Measurements from ENCODE around the genes ATOH8 and REEP1.

DNA sequence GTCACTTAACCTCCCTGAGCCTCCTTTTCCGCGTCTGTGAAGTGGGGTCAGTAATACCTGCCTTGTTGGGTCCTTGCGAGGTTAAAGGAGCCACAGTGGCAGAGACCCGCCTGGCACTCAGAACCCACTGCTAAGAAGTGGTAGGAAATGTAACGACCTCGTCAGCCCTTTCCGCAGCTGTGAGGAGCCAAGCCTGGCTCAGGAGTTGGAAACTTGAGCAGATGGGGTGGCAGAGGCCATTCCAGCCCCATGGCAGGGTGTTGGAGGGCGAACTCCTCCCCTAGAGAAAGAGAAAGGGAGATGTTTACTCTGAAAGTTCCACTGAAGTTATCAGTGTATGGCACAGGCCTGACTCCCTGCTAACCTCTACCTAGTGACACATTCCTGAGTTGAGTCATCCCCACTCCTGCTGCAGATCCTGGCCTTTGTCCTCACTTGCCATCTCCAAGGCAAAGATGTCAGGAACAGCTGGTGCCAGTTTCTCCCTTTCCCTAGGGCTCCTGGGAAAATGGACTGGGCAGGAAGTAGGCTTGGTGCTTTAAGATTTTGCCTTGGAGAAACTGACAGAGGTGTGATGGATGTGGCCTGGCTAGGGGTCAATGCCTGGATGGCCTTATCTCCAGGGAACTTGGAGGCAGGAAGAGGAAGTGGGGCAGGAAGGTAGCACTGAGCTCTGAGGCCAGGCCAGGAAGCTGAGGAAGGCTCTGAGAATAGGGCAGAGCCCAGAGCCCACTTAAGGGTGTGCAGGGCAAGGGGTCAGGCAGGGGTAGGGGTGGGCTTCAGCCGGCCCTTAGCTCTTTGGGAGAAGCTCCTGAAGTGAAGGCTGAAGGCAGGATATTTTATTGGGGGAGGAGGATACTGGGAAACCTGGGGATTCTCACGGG lies 835 bp downstream of the VAMP5 start:
- PRO-cap, 2 experiments: no peak in any of the 2 experiments

DNA sequence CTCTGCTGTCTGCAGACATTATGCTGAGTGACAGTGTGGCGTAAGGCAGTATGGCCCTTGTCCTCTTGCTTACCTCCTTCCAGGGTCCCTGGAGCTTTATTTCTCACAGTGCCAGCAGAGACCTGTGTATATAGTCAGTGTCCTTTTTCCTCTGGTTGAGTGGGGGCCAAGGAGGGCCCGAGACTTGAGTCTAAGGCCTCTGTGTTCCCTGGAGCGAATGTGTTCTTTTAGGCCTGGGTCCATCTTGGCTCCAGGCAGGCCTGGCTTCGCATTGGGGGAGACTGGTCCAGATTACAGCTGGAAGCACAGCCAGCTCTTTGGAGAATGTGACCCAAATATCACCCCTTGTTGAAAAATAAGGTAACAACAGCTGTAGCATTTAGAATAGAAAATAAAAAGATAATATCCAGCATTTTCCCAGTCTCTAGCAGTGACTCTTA lies 5.0 kb downstream of the VAMP5 start:
- PRO-cap, 2 experiments: no peak in any of the 2 experiments

DNA sequence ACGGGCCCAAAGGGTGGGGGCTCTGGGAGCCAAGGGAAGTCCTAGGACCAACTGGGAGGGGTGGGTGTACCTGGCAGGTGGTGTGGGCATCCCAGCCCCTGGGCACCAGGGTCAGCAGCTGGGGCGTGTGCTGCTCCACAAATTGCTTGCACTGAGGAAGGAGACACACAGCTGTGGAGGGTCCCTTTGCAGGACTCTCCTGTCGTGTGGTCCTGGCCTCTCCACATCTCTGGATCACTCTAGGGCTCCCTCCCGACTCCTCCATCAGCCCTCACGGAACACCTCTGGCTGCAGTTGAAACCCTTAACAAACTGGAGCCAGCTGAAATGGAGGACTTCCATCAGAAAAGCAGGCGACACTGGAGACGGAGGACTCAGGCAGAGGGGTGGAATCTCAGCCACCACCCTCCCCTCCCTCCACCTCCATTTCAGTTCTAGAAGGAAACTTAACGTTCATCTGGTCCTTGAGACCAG lies 6.0 kb downstream of the SFTPB start:
- PRO-cap, 2 experiments: no peak in any of the 2 experiments

- PRO-cap, 2 experiments: no peak in any of the 2 experiments
Measured at GRCh38 chr2:85705513-85706091, 11.4 kb downstream of the GNLY start.

DNA sequence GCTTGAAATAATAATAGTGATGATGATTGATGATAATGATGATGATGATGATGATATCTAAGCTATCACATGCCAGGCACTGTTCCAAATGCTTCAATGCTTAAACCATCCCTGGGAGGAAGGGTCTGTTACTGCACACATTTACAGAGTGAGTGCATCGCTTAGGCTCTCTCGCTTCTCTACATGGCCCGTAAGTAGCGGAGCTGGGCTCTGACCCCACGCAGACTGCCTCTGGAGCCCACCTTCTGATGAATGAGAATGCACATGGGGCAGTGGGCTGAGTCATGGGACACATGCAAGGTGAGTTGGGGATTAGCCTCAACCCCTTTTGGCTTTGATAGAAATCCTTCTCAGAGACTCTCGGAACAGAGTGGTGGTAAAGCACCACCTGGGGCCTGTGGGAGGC lies 15.6 kb downstream of the GNLY start:
- PRO-cap, 2 experiments: no peak in any of the 2 experiments

GRCh38 chr2:85753053-85753289 lies 820 bp upstream of the ATOH8 start:
- PRO-cap, 2 experiments: no peak in any of the 2 experiments

DNA sequence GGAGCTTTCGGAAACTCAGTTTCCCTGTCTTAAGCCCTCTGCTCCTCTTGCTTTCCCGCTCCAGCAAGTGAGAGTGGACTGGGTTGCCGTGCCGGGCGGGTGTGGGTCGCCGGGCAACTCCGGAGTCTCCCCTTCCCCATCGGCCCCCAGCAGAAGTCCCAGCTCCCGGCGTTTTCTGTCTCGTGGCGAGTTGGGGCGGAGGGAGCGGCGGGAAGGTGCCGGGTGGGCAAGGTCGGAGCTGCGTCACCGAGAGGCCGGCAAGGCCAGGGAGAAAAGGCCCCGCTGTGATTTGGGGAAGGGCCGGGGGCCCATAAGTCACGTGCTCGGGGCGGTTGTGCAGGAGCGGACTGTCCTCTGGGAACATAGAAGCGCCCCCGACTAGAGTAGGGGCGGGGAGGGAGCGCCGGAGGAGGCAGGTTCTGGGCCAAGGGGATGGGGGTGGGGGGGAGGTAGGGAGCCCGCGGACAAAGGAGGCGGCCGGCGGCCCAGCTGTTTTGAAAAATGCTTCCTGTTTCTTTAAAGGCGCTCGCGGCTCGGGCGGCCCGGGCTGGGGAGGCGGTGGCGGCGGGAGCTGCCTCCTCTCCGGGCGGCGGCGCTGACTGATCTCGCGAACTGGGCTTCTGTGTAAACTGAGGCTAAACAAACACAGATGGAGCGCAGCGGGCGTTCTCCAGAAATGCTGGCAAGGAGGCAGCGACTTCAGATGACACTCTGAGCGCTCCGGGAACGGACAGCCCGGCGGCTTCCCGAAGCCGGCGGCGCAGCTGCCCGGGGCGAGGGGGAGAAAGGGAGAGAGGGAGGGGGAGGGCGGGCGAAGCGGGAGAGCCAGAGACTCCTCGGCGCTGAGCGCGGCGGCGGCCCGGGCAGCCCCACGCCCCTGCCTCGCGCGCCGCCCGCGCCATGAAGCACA lies at the start of gene ATOH8:
Gene ATOH8 (plus strand): TSS at position 702 of the 910 bp plus-strand sequence.
- PRO-cap, 2 experiments: peak in 1 of 2 experiments; most common plus-strand start position 561 of the sequence (in 1); most common minus-strand start position 265 of the sequence (in 1)

GRCh38 chr2:85806393-85806944 lies 52.7 kb downstream of the ATOH8 start:
- PRO-cap, 2 experiments: no peak in any of the 2 experiments

DNA sequence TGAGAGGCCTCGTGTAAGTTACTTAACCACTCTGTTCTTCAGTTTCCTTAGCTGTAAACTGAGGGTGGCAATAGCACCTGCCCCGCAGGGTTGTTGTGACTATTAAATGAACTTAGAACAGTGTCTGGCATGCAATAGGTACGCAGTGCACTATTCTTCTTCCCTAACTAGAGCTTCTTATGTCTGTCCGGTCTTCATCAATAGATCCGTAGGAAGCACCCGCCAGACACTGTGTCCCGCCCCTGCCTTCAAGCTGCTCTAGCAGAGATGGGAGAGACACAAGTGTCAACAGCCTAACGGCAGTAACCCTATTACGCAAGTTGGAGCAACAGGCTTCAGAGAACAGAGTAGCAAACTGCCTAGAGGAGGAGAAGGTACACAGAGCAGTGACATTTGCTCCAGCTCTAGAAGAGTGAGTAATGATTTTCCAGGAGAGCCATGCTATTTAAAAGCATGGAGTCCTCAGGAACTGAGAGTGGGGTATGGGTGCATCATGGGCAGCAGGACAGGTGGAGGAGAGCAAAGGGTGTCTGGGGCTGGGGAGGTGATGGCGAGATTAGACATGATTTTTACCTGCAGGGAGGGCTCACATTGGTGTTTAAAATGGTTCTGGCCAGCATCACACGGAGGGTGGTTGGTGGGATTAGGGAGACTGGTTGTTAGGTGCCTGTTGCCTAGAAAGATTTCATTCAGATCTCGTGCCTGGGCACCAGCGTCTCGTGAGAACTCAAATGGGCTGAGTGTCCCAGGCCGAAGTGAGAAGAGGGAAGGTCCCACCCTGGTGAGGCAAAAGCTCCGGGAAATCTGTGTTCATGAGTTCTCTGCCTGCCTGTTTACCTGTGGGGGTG lies 63.0 kb upstream of the ST3GAL5 start:
- PRO-cap, 2 experiments: no peak in any of the 2 experiments

DNA sequence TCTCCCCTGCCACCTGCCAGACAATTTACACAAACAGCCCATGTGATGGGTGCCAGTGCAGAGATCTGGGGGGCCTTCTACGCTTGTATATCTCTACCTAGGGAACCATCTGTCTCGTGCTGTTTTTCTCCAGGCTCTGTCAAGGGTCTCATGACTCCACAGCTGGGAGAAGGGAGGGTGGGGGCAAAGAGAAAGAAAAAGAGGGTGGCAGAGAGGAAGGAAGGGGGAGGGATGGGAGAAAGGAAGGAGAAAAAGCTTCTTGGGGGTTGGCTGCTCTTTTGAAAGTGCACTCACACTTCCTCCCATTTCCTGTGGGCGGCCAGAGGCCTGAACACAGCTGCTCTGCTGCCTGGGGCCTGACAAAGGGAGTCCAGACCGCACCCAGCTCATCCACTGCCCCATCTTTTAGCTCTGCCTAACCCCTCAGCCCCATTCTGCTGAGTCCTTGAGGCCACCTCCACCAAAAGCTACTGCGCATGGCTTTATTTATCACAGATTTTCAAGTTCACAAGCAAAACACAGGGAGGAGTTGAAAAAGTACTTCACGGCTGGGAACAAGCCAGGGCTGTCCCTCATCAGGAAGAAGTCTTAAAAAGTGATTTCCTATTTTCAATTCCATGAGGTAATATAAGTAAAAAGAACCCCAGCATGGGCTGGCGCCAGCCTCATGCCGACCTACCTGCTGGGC lies 69.2 kb downstream of the POLR1A start:
- PRO-cap, 2 experiments: peak in 1 of 2 experiments; most common plus-strand start position 359 of the sequence (in 1)

- PRO-cap, 2 experiments: peak in 1 of 2 experiments; most common minus-strand start chr2:86337349 (in 1)
Measured at GRCh38 chr2:86337247-86338096, at the start of gene REEP1. TSS of gene REEP1 (minus strand) at chr2:86337626.

- PRO-cap, 2 experiments: peak in 2 of 2 experiments; most common plus-strand start chr2:86442000 (in 1); most common minus-strand start chr2:86441952 (in 1)
Measured at GRCh38 chr2:86441726-86442602, 793 bp downstream of the KDM3A start.

- PRO-cap, 2 experiments: no peak in any of the 2 experiments
Measured at GRCh38 chr2:86443324-86443576, 2.1 kb downstream of the KDM3A start.

GRCh38 chr2:86466182-86466824 lies 25.1 kb downstream of the KDM3A start:
- PRO-cap, 2 experiments: no peak in any of the 2 experiments

DNA sequence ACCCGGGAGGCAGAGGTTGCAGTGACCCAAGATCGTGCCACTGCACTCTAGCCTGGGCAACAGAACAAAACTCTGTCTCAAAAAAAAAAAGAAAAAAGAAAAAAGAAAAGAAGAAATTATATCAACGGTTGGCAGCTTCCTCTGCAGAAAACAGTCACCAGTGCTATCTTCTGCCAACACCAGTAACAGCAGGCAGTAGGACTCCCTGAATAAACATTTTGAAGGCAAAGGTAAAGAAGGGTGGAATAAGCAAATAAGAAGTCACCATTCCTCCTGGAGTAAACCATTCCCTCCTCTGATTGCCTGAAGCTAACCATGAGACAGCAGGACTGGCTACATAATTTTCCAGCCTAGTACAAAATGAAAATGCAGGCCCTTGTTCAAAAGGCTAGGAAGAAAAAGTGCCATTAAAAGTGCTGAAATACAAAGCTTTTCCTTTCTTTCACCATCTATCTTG lies 9.0 kb upstream of the RNF103 start:
- PRO-cap, 2 experiments: peak in 1 of 2 experiments; most common plus-strand start position 286 of the sequence (in 1); most common minus-strand start position 184 of the sequence (in 1)

GRCh38 chr2:86703728-86704330 lies 16.3 kb upstream of the RMND5A start:
- PRO-cap, 2 experiments: no peak in any of the 2 experiments

GRCh38 chr2:86774475-86775360 lies 16.0 kb downstream of the CD8A start:
- PRO-cap, 2 experiments: no peak in any of the 2 experiments

DNA sequence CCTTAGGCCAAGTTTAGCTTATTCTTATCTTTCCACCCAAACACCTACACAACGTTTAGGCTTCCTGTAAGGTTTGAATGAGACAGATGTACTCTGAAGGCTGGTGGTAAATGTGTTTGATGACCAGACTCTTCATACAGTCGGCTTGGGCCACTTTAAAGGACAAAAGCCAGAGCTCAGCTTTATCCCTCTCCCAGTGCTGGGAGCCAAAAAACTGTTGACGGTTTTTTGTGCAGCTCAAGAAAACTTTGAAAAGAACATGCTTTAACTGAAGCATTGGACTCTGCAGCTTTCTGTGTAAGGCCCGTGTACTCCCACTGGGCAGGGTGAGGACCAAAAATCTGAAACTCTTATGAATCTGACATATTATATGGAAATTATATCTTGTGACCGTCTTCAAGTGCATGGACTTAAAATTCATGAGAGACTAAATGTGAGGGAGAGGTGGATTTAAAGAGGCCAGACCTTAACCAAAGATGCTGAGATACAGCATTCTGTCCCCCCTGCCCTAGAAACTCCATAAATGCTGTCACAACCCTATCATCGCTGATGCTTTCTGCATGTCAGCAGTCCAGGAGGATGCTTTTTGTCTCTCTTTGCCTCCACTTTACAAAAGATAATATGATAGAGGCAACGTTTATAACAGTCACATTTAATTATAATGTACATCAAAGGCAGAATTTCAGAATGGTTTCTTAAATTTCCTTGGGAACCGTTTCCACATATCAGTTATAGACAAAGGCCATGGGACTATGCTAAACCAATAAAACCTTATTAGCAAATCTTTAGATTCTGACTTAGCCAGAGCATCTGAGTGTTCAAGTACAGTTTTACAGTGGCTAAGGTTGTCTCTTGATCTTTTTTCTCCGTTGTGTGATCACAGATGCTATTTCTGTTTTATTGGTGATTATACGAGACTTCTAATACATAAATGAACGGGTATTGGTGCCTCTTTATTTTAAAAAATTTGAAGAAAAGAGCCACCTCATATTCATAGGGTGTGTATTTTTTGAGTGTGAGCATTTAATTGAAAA lies 15.0 kb downstream of the CD8A start:
- PRO-cap, 2 experiments: no peak in any of the 2 experiments

- PRO-cap, 2 experiments: no peak in any of the 2 experiments
Measured at GRCh38 chr2:86785939-86786753, 4.6 kb downstream of the CD8A start.

GRCh38 chr2:87458701-87459175 lies 289.1 kb upstream of the PLGLB2 start:
- PRO-cap, 2 experiments: no peak in any of the 2 experiments

Data from Colon Carcinoma Metastatic in the Lung (tissue), 2 donors.